Smooth muscle cell (in vitro differentiated cells): ENCODE data around the genes PROM1 and TAPT1.

DNA sequence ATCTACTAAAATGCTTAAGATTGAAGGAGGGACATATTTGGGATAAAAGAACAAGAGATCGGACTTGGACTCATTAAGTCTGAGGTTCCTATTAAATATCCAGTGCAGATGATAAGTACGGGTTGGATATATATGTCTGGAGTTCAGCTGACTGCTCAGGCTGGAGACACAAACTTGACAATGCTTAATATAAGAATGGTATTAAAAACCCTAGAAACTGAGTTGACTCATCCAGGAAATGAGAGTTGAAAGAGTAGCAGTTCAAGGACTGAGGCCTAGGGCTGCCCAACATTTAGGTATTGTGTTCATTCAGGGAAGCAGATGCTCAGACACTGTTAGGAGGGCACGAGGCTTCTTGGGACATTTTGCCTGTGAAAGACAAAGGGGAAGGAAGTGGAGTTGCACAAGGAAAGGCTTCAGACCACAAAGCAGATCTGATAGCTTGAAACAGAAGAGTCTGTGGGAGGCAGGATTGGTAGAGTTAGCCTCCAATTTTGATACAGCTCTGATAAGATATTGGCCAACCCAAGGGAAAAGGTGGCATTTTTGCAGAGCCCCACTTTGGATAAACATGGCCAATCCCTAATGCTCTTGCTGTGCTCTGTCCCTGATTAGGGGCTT lies 52.0 kb upstream of the HS3ST1 start:
- RAMPAGE, long total RNA, result no peak

DNA sequence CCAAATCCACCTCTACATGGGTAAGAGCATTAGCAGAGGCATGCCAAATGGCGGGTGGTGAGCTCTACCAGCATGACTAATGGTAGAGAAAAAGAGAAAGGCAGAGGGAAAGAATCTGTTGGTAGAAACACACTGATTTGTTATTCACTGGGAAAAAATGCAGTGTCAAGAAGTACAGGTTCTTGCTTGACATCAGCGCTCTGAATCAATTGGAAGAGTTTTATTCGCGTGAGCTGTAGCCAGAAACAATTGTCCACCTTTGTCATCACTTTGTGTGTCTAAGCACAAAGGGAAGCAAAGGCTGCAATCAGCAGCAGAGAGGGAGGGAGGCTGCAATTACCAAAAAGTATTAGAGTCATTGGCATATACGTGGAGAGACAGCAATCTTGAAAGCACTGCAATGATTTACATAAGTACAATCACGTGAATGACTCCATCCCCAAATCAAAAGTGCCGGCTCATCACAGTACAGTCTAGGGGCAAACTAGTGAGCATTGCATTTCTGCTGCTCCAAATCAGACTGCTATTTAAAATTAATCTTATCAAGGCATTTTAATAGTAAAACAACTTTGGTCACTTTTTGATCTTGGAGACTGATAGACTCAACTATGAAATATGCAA lies 67.8 kb upstream of the HS3ST1 start:
- RAMPAGE, long total RNA, result no peak

- RAMPAGE, long total RNA, result no peak
These were observed 293.7 kb upstream of the HS3ST1 start for GRCh38 chr4:11722272-11722875.

DNA sequence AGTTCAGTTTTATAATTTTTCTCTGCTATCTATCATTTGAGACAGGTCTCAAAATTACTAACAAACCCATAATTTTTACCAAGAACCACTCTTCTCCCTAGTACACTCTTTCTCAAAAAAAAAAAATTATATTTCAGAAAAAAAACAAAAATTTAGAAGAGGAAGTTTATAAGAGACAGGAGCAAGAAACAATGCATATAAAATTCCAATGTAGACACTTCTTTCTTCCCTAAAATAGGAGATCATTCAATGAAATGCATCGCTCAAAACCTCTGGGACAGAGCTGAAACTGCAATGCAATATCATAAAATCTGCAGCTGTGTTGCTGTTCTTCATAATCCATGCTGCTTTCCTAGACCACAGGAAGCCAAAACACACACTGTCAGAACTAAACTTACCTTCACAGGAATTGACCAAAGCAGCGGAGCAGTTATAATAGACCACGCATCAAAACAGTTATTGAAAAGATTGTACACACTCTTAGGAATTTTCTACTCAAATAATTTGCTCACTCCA lies 24.5 kb downstream of the RAB28 start:
- RAMPAGE, long total RNA, result no peak

DNA sequence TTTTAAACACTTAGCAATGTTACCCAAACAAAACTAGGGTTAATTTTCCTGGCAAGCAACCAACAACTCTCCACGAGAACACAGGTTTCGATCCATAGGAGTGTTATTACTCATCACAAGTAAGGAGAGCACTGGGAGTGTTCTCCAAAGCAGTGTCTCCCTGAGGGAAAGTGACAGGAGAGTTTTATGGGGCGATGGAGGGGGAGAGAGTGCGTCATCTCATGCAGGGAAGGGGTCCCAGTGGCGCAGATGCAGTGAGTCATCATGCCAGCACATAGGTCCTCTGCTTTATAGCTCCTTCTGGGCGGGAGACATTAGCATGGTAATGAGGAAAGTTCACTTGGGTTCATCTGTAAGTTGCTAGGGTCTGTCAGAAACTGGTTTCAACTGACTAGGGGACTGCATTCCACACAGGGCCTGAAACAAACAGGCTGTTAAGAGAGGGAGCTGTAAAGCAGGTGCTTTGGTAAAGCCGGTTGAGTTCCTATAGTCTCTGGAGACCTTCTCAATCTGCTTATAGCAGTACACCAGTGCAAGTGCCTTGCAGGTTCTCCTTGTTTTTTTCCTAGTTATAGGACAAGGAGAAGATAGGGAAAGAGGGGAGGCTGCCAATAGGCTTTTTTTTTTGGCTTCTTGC lies 12.7 kb upstream of the BOD1L1 start:
- RAMPAGE, long total RNA, result no peak

DNA sequence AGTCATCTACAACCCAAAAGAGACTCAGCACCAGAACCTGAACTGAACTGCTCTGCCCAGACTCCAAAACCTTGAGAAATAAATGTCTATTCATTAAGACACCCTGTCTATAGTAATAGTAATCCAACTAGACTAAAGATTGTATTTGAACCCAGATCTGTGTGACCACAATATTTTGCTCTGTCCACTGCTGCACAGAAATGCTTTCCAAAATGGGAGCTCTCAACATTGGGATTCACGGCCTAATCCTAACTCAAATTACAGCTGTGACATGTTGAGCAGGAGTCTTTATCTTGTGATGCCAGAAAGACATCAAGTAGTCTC lies 644.6 kb upstream of the CPEB2 start:
- RAMPAGE, long total RNA, result no peak

DNA sequence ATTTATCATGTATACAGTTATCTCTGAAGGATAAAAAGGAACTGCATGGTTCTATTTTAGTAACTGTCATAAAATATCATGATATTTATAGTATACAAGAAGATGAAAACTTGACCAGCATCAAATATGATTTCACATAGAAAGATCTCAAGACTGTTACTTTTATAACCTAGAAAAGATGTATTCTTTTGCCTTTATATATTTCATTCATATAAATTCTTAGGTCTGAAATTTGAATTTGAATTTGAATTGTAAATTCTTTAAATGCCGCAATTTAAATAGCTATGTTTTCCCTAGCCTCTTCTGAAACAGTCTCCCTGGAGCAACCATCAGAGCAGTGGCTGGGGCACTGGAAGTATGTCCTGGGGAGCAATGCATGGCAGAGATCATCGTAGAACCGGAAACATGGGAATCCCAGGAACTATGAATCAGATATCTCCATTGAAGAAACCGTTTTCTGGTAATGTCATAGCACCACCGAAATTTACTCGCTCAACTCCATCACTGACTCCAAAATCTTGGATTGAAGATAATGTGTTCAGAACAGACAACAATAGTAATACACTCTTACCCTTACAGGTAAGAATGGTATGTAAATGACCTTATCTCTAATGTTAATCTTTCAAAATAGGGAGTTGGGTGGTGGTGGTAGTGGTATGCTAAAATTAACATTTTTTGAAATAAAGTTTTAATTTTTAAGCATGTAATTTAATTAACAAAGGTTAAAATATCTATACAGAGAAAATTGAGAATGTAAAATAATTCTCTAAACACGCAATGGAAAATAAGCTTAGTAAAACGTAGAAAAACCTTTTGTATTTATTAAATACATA lies 4.9 kb downstream of the CPEB2 start:
- RAMPAGE, long total RNA, result no peak

- RAMPAGE, long total RNA, result no peak
These were observed 143.3 kb downstream of the CPEB2 start for GRCh38 chr4:15145500-15146053.

DNA sequence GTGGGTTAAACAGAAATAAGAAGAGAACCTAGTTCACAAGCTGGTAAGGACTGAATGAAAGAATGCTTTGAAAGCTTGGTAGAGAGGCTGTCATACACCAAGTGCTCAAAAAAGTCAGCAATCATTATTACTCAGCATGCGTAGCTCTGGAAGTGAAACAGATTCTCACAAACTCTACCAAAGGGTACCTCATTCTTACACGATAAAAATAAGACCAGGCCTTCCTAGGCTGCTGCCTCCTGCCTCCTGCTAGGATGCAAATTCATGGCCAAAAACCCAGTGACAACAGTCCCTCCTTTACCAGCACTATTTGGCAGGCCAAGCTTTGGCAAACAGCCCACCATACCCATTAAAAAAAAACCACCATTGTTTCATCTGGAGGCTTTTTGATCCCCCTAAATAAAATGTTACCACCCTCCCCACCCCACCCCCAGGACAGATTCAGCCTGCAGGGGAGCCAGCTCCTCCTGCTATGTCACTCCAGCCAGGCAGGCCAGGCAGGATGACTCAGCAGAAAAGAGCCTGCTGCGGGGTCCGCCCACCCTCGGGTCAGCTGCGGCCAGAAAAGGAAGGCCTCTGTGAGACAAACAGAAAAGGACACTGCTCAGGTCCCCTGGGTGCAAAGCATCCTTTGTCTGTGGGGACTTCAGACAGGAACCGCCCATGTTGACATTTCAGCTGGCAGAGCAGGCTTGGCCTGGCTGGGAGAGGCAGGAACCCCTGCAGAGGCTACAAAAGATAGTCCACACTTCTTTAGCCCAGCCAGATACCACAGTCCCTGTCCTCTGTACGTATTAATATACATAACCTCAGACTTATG lies 147.4 kb downstream of the CPEB2 start:
- RAMPAGE, long total RNA, result no peak

- RAMPAGE, long total RNA, result no peak
These were observed 644 bp downstream of the C1QTNF7 start for GRCh38 chr4:15428483-15428871.

GRCh38 chr4:15455071-15455684 lies 14.5 kb upstream of the CC2D2A start:
- RAMPAGE, long total RNA, result no peak

GRCh38 chr4:15478559-15479133 lies 9.0 kb downstream of the CC2D2A start:
- RAMPAGE, long total RNA, result no peak

- RAMPAGE, long total RNA, result no peak
These were observed 61.5 kb downstream of the FBXL5 start for GRCh38 chr4:15593573-15594149.

DNA sequence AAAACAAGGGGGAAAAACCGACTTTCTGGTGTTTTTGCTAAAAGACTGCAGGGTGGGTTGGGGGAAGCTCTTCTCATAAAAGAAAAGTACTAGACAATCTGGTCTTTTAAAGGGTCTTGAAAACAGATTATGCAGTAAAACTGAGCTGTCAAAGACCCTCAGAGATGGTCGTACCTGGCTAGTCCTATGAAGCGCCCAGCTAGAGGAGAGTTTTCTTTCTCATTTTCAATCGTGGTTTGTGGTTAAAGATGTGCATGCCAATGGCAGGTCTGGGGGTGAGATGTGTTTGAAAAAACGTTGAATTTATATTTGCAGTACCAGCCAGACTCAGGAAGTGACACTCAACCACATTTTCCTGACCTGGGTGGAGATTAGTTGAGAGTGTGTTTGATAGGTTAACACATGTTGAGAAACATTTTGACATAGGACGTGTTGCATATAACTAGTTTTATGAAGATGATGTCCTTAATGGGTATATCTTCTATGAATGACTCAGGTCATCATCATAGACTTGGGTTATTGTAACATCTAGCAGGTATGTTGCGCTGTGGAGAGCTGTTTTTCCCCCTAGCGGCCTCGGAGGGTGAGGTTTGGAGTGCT lies 21.9 kb upstream of the CD38 start:
- RAMPAGE, long total RNA, result no peak

DNA sequence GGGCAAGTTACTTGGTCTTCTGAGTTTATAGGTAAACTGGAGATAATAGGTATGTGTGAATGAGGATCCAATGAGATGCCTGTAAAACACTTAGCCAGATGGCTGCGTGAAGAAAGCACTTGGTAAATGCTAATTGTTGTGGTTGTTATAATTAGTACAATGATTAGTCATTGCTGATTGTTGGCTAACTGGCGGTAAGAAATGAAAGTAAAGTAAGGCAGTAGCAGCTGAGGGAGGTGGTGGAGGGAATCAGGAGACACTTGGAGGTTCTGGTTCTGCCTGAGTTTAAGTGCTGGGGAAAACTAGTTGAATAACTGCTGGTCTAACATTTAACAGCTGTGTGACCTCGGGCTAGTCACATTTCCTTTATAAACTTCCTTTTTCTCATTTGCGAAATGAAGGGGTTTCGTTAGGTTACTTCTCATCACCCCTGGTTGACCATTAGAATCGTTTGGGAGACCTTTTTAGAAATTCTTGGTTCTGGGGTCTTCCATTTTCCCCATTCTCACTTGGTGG lies 31.0 kb downstream of the CD38 start:
- RAMPAGE, long total RNA, result no peak

DNA sequence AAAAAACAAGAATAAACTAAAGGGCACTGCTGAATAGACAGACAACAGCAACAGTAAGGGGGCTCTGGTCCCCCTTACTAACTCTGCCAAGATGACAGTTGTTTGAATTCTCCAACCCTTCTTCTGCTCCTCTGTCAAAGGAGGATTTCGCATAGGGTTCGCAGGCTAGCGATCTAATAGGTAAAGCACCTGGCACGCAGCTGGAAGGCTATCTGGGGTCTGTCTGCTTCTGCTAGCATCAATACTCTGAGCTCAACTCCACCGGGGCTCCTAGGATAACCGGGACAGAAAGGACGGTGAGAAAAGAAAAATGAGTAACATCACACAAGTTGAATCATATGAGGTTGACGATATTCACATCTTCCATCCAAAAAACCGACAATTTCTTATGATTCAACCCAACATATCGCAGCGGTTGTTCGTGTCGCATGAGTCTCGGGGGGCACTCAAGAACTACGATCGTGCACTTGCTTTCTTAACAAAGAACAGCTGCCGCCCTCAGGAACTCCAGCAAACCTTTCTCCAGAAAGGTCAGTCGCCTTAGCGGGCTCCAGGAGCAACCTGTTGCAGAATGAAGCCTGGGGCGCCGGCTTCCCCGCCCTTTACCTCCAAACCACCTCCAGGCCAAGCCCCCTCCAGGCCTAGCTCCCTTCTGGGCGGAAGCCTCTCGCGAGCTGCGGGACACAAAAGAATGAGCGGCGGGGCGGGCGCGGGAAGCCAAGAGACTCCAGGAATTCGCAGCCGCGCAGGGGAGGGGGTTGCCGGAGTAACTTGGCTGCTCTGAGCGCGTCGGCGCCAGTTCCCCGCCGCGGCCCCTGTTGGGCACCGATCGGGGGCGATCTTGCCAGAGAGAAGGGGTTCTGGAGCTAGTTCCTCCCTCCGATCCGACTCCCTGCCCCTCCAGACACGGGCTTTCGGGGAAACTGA lies 1.6 kb downstream of the PROM1 start:
- RAMPAGE, long total RNA, result no peak

- RAMPAGE, long total RNA, result no peak
These were observed at the start of gene PROM1 for GRCh38 chr4:16083170-16084322. Gene PROM1, minus strand, starts transcription at chr4:16084023.

GRCh38 chr4:16158110-16158960 lies 67.9 kb downstream of the TAPT1 start:
- RAMPAGE, long total RNA, result no peak

- RAMPAGE, long total RNA, result no peak
These were observed at the start of gene TAPT1 for GRCh38 chr4:16226376-16227443. Gene TAPT1, minus strand, starts transcription at chr4:16226471.

GRCh38 chr4:16862610-16863330 lies 35.7 kb downstream of the LDB2 start:
- RAMPAGE, long total RNA, result no peak